H7 (cell line): ENCODE data around the gene RASL11B.

- RAMPAGE, long total RNA, result no peak
Observed at GRCh38 chr4:48775577-48776547, 4.2 kb downstream of the FRYL start.

DNA sequence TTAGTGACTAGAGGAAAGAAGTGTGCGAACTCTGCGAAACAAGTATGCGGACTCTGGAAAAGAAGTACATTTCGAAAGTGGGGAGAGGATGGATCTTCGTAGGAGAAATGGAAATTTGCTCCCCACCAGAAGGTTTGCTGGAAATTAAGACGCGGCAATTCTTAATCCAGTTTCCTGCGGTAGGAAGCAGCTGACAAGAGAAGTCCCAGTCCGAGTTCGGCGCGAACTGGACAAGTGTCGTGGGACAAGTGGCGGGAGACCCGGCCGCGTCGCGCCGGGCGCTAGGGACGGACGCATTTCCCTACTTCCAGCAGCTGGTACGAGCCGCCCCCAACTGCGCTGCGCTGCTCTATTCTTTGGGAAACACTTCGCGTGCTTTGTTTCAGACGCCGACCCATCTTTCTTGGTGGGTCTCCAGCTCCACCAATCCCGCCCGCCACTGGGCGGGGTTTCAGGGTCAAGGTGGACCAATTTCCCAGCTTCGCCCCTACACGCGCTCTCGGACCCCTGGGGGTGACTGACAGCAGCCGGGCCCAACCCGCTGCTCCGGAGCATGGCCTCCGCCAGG is 478 bp upstream of the DCUN1D4 start:
- RAMPAGE, long total RNA, result no peak

GRCh38 chr4:51895303-51895617 is 52.3 kb downstream of the DCUN1D4 start:
- RAMPAGE, long total RNA, result no peak

- RAMPAGE, long total RNA, result no peak
Observed at GRCh38 chr4:52037476-52038103, 509 bp downstream of the SGCB start.

GRCh38 chr4:52652061-52652553 is 7.0 kb downstream of the USP46 start:
- RAMPAGE, long total RNA, result no peak

- RAMPAGE, long total RNA, result no peak
Observed at GRCh38 chr4:52656260-52656778, 2.8 kb downstream of the USP46 start.

DNA sequence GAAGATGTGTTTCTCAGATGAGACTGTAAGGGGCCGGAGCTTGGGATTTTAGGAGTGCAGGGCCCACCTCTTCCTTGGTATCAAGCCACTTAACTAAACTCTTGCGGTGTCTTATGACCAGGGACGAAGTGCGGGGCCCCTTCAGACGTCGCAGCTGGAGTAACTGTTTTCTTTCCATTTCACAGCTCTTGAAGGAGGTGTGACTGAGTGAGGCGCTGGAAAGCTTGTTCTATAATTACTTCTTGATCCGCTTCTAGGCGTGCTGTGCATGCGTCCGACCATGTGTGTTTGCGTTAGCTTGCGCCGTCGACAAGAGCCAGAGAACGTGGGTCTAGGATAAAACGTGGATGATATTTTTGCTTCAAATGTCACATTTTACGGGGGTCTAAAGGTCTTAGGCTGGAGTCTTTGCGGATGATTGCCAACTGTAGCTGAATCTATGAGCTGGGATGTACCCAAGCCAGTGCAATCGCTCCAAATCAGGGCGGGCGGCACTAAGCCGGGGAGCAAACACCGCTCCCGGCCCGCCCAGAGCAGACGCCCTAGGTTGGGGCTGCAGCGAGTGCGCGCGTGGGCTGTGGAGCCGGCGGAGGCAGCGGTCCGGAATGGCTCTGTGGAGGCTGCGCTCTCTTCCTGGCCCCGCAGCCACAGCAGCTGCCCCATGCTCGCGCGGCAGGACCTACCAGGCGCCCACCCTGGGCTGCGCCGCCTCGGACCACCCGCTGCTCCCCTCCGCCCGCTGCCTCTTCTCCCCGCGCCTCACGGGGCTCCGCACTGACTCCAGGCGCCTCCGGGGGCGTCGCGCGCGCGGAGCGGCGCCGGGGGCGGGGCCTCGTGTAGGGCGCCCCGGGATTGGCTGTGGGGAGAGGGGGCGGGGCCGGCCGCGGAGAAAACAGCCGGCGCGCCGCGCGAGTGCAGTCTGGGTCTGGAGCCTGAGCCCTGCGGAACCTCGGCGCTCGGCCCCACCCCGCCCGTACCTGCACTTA is at the start of gene RASL11B:
RASL11B (plus strand) TSS at position 917 of the 986 bp plus-strand sequence.
- RAMPAGE, long total RNA, result no peak

DNA sequence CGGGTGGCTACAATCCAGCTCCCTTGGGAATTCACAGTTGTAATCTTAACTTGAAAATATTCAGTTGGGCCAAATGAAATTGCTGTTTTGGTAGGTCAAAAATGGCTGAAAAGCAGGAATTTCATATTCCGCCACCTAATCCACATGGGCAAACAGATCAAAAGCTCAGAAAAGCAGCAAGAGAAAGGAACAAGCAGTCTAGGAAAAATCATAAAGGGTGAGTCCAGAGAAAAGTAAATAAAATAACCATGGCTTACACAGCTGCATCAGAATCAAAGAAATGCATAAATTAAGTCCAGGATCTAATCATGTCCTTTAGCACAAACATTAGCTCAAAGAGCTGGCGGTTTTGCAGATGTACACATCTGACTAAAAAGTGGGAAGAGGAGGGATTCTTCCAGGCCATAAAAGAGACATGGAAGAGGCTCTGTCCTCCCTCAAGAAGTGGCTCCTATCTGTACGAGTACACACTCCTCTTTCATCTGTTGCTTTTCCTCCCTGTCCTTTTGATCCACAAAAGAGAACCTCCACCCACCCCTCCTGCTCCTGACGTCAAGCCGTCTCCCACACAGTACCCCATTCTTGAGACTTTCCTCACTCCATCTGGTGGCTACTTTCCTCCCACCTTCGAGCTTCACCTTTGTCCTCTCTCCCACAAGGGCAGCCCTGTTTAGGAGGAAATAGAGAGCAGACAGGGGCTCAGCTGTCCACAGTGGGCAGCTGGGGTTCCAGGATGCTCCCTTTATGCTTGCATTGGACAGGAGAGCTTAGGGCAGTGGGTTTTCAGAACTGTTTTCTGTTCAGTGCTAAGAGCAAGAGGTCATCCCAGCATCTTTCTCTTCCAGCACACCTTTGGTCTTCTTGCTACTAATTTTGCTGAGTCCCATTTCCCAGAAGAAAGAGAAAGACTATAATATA is 92.6 kb downstream of the RASL11B start:
- RAMPAGE, long total RNA, result no peak

DNA sequence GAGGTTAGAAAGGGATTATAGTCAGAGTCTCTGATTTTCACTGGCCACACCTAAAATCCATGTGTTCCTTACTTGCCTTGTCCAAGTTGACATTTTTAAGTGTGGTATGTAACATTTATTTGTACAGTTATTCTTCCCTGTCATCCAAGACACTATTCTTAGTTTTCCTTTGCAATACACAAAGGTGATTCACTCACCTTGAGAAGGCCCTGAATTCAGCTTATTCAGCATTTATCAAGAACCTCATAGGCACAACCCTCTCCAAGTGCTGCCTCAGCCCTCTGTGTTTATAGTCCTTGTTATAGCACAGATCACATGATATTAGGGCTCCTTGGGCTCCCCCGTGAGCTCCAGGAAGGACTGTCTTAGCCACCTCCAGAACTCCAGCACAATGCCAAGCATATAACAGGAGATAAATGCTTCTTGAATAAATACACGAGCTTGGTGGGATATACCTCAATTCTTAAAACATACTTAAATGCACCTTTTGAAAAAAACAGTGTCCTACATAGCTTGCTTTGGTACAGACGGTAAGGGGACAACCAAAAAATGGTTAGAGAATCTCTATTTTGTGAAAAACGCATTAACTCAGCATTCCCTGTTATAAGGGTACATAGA is 152.3 kb downstream of the RASL11B start:
- RAMPAGE, long total RNA, result no peak

DNA sequence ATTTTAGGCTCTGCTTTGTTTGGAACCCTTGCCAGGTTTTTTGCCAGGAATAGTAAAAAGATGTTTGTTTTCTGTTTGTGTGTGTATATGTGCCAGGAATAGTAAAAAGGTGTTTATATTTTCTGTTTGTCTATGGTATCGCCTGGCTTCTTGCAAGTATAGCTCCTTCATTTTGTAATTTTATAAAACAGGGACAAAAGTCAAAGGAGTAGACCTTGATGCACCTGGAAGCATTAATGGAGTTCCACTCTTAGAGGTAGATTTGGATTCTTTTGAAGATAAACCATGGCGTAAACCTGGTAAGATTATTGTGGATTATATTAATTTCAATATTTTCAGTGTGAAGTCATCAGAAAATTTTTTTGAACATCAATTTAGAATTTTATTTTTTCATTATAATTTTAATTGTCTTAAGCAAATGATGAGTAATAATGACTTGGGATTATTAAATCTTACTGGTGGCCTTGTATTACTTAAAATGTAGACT is 12.9 kb downstream of the FIP1L1 start:
- RAMPAGE, long total RNA, result no peak

DNA sequence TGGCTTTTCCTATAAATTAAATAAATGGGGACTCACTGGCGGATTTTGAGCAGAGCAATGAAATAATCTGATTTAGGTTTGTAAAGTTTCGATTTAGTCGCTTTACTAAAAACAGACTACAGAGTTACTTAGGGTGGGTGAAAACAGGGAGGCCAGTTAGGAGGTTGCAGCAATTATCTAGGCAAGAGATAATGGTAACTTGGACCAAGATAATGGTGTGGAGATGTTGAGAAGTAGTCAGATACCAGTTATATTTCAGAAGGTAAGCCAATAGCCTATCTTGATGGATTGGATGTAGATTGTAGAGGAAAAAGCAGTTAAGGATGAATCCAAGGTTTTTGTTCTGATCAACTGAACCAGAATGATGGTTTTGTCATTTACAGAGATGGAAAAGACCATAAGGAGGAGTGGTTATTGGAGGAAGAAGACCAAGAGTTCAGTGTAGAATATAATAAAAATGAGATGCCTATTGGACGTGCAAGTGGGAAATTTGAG is 23.9 kb downstream of the FIP1L1 start:
- RAMPAGE, long total RNA, result no peak

GRCh38 chr4:53929923-53930463 is 134.4 kb downstream of the CHIC2 start:
- RAMPAGE, long total RNA, result no peak

DNA sequence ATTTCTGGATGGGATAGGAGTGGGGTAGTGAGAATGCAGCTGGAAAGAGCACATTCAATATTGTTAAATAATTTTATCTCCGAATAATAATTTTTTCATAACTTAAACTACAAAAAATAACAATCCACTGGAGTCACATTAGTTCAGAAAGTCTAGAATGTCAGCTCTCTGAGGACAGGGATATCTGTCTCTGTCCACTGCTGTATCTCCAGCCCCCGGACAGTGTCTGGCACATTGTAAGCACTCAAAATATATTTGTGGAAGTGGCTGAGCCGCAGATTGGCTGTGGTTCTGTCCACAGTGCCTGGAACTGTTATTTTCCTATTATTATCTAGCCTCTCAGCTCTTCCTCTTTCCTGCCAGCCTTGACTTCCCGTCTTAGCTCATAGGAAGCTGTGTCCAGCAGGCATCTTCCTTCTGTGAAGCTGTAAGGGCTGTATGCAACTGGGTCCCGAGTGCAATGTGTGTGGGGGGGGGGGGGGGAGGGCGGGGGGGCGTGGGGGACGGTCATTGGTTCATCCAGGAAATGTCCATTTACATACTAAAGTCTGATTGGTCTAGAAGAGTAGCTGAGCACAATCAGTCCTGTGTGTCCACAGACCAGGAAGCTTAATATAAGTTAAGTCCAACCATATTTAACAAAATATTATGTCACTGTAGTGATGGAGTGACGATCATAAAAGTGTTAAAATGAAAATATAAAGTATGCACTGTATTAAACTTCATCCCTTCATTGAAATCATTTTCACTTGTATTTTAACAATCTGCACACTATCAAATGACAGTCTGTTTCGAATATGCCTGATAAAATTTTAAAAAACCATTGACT is 210.7 kb downstream of the PDGFRA start:
- RAMPAGE, long total RNA, result no peak

DNA sequence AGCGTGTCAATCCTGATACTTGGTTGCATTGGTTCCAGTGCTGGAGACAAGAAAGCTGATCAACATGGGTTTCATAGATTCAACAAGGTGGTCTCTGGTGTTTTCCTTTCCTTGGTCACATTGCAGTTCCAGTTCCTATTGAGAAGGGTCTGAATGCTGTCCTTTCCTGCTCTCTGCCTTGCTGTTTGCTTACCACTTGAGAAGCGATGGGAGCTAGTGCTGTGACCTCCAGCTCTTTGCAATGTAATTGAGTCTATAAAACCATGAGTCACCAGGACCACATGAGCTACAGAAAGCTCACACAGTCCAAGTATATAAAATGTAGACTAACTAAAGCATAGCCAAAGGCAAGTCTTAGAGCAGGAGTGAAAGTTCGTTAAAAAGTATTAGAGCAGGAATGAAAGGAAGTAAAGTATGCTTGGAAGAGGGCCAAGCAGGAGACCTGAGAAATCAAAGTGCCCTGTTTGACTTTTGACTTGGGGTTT is 71.5 kb upstream of the KIT start:
- RAMPAGE, long total RNA, result no peak

- RAMPAGE, long total RNA, result no peak
Observed at GRCh38 chr4:54783380-54783637, 125.6 kb downstream of the KIT start.

GRCh38 chr4:55118556-55118839 is 6.9 kb downstream of the KDR start:
- RAMPAGE, long total RNA, result no peak

DNA sequence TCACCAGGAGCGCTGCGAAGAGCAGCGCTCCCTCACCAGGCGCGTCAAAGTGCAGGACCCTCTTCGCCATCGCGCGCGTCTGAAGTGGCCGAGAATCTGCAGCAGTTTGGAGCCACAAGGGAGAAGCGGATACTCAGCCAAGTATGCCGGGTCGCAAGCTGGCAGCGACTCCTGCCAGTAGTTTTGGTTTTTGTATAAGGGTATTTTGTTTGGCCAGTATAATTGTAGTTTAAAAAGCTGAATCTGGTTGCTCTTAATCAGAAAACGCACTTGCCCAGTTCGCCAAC is 462 bp upstream of the KDR start:
- RAMPAGE, long total RNA, result no peak

DNA sequence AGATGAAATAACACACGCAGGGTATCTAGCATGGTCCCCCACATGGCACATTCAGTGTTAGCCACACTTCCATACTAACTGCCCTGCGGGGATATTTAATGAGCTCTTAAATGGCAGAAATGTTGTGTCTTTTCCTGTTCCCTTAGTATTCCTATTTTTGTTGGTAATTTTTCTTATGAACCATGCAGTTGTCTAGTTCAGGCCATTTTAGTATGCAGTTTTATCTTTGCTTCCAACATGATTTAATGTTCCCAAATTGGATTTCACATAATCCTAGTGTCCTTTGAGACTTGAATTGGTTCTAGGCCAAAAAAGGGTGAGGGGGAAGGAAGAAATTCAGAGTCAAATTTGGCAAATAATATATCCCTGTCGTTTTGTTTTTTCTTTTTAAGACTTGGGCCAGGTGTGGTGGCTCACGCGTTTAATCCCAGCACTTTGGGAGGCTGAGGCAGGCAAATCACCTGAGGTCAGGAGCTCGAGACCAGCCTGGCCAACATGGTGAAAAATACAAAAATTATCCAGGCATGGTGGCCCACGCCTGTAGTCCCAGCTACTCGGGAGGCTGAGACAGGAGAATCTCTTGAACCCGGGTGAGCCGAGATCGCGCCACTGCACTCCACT is 24.9 kb downstream of the TMEM165 start:
- RAMPAGE, long total RNA, result no peak

DNA sequence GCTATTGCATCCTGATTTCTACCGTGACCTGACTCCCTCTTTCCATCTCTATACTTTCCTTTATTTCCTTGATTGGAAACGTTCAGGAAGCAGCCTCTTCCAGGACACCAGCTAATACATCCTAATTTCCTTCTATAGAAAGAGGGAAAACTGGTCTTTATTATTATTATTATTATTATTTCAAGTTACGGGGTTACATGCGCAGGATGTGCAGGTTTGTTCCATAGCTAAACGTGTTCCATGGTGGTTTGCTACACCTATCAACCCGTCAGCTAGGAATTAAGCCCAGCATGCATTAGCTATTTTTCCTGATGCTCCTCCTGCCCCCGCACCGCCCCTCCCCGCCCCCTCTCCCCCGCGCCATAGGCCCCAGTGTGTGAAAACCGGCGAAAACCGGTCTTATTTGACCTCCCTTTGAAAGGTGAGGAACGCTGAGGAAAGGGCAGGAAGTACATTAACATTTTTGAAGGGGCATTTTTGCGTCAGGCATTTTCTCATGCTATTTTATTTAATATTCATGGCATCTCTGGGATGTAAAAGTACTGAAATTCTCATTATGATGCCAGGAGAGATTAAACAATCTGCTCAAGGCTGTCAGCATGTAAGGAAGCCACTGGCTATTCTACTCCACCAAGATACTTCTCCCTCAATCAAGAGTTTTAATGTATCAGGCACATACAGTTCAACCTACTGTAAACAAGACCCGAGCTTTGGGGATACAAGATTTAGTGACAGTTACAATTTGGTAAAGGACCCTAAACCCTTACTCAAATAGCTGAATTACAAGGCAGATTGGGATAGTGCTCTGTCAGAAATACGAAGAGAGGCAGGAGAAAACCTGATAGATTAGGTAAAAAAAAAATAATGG is 1.1 kb upstream of the NMU start:
- RAMPAGE, long total RNA, result no peak

- RAMPAGE, long total RNA, result no peak
Observed at GRCh38 chr4:55896610-55897045, 43.2 kb downstream of the EXOC1 start.